Ureter (tissue), 1 donor: ENCODE measurements around the genes HDAC11, FBLN2 and CHCHD4.

- PRO-cap, result no peak
These were observed 71.0 kb downstream of the NUP210 start for GRCh38 chr3:13348982-13349759.

GRCh38 chr3:13416289-13416649 is 3.9 kb downstream of the NUP210 start:
- PRO-cap, result no peak

DNA sequence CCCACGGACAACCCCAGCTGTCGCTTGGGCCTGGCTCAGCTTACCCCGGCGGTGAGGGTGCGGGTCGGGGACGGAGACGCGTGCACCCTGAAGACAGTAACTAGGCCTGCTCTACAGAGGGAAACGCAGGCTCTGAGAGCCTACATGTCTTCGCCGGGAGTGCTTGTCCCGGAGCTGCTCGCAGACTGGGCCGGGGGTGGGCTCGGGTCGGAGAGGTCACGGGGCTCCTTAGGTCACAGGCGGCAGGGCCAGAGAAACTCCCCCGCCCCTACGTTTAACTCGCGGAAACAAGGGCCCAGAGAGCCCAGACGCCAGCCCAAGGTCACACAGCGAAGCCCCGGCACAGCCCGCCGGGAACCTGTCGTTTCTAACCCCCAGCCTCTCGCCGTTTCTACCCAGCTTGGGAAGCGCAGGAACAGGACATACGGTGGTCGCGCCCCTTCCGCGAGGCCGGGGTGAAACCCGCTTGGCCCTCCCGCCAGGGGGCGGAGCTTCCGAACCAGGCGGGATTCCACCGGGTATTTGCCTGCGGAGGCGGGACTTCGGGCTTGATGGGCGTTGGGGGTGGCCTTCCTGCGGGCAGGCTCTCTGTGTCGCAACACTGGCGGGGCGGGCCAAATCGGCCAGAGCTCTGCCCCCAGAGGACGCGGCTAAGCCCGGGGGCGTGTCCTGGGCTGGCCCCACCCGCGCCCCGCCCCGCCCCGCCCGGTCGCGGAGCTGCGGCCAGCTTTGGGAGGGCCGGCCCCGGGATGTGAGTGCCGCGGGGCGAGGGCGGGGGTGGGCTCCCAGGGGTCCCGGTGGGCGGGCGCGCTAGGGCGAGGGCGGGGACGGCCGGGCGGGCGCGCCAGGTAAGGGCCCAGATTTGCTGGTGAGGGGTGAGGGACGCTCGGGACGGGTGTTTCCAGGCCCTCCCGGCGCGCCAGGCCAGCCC is at the start of gene HDAC11:
Gene HDAC11 (plus strand): TSS at position 708 of the 931 bp plus-strand sequence.
- PRO-cap, result unidirectional peak, minus-strand start at position 187 of the sequence; bidirectional peak, plus-strand start at position 726 of the sequence, minus-strand start at position 393 of the sequence

DNA sequence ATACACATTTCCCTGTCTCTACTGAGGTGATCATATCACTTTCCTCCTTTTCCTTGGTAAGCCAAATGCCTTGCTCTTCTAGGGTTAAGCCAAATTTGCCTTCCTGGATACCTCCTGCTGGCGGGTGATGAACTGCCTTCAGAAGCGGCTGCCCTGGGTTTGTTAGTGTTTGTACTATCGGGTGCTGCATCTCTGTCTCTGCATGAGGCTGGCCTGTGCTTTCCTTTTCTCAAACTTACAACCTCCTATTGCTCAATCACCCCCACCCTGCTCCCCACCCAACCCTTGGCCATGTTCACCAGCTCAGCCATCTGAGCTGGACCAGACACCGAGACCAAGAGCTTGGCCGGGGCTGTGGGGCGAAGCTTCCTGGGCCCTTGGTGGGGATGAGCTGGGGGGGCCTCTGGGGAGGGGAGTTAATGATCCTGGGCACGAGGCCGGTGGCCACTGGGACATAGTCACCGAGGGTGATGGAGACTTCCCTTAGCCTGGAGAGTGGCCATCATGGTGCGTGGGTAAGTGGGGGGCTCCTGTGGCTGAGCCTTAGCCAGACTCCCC is 16.8 kb upstream of the FBLN2 start:
- PRO-cap, result bidirectional peak, plus-strand start at position 324 of the sequence, minus-strand start at position 191 of the sequence

GRCh38 chr3:13548635-13549253 is at the start of gene FBLN2:
FBLN2 (plus strand) TSS chr3:13549125.
- PRO-cap, result bidirectional peak, plus-strand start at chr3:13549154, minus-strand start at chr3:13548985

- PRO-cap, result no peak
These were observed 31.6 kb downstream of the FBLN2 start for GRCh38 chr3:13580343-13581135.

DNA sequence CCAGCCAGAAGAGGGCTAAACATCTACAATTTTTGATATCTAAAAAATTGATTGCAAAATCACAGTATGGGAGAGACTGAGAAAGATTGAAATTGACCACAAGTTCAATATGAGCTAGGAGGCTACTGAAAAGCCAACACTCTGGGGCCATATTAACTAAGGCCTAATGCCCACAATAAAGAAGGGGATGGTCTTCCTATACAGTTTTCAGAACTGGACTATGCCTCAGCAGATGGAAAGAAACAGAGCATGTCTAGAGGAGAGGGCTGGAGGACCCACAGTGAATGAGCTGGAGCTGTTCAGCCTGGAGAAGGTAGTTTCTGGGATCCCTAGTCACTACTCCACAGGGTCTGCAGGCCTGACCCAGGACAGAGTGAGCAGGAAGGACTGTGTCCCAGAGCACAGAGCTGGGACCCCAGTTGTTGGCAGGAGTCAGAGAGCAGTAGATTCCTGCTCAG is 53.1 kb downstream of the WNT7A start:
- PRO-cap, result no peak

GRCh38 chr3:14124568-14124900 is at the start of gene CHCHD4:
CHCHD4 (minus strand) TSS chr3:14124870.
- PRO-cap, result unidirectional peak, minus-strand start at chr3:14124632; bidirectional peak, plus-strand start at chr3:14125057, minus-strand start at chr3:14124850

DNA sequence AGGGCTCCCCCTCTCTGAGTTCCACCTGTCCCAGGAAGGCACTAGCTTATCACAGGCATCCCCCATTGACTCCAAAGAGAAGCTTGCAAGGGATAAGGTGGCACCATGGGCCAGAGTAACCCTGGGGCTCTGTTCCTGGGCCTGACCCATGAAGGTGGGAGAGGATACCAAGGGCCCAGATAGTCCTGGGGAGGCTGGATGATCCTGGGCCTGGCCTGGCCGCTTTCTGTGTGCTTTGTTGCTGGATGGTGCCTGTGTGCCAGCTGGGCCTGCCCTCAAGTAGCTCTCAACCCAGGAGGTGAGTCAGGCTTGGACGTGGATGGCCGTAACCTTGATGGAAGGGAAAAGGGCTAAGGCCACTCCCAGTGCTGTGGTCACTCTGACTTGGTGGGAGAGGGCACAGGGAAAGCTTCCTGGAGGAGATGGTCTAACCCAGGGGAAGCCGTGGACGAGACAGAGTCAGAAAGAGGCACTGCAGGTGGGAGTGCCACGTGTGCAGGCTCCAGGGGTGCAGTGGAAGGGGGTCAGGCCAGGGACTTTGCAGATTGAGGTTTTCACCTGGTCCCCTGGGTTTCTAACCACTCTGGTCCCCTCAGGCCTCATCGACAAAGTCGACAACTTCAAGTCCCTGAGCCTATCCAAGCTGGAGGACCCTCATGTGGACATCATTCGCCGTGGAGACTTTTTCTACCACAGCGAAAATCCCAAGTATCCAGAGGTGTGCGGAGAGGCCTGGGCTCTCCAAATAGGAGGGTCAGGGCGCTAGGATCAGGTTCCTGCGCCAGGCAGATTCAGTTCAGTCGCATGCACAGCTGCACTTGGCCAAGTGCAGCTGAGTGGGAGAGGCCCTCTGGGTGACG is 9.6 kb downstream of the TMEM43 start:
- PRO-cap, result no peak

DNA sequence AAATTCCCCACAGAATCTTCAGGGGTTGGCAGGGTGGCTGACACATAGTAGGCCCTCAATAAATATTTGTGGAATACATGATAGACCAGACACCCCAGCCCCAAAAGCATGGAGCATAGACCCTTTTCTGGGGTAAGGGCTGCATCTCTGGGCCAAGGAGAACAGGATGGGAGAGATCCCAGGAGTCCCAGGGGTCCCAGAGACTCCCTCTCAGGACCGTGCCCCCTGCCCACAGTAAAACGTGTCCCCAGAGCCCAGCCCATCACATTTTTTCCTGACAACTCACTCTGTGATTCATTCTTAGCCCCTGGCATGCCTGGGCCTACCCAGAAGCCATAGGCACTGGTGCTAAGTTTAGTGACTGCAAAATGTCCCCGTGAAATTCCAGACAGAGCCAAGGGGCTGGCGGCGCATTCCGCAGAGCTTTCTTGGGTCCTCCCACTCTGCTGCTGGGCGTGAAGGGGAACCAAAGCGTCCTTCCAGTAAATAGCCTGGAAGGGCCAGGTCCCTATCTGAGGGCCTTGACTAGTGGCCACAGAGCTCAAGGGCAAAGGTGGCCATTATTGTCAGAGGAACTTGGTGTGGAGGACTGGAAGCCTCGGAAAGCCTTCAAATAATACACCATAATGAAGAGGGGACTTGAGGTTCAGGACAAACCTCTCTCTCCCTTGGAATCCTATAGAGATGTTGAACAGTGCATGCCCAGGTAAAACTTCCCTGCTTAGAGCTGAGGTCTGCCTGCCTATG is 77.8 kb upstream of the SLC6A6 start:
- PRO-cap, result no peak

DNA sequence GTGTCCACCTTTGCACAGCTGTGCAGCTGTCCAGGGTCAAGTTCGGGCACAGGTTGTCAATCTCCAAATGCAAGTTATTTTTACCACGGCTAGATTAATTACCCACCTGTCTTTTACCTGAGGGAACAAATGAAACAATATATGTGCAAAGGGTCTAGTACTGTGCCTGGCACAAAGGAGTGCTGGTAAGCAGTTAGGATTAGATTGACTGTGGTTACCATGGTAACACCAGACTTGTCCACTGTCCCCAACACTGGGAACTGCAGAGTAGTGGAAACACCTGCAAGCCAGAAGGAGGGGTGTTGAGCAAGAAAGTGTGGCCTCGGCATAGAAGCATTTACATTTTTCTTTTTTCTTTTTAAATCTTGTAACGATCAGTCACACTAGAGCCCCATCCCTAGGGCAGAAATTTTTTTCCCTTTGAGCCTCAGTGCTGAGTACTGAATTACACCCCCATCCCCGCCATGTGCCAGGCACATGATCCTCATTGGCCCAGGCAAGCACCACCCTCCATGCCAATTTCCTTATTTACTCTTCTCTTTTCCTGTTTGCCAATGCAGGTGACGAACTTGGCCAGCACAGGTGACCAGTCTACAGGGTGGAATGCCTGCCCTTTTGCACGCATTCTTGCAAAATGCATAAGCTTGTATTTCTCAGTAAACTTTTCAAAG is 66.2 kb upstream of the SLC6A6 start:
- PRO-cap, result no peak

DNA sequence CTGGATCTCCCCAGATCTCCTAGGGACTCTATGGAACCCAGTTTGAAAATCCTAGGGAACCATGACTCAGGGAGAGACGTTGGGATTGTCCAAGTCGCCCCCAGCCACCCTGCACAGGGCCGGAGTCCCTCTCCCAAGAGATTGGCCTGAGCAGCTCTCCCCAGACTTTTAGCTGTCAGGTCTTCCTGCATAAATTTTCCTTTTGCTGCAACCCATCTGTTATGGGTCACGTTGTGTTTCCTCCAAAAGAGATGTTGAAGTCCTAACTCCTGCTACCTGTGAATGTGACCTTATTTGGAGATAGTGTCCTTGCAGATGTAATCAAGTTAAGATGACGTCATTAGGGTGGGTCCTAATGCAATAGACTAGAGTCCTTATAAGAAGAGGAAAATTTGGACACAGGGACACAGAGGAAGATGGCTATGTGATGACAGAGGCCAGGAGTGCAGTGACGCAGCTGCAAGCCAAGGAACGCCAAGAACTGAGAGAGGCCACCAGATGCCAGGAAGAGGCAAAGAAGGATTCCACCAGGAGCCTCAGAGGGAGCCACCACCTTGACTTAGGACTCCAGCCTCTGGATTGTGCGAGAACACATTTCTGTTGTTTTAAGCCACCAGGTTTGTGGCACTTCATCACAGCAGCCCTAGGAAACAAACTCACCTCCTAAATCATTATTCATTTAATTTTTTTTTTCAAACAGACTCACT is 13.2 kb upstream of the SLC6A6 start:
- PRO-cap, result no peak

DNA sequence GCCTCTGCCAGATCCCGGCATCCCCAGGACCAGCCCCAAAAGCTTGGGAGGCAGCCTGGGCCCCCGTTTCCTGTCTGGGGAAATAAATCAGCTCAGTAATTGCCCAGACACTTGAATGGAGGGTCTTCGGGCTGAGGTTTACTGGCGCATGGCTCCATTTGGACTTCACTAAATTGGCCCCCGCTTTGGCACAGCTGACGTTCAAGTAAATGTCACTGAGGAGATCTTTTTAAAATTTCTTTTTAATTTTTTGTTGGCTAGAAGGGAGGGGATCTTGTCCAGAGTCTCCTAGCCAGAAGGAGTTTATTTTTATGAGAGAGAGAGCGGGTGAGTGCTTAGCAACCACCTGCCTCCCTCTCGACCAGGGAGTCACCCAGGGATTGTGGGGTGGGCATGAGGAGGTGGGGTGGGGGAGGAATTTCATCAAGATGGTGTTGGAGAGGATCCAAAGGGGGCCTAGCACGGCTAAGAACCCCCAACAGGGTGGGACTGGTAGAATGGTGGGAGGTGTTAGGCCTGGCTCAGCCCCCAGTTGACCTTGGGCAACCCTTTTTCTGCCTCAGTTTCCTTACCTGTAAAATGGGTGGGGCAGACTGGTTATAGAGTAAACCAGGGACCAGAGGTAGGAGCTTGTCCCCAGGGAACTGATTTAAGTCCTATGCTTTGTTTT is 1.7 kb downstream of the SLC6A6 start:
- PRO-cap, result no peak

DNA sequence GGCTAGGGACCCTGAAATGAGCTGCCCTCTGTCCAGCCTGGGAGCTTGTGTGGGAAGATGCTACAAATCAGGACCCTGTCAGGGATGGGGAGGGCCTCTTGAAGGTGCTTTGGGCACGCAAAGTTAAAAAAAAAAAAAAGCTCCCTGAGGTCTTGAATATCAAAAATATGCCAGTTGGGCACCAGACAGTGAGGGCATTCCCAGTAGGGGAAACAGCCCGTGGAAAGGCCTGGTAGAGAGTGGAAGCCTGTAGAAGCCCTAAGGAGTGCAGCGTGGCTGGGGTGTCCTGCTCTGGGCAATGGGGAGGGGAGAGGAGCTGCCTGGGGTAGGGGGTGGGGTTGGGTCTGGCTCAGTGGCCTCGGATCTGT is 21.8 kb downstream of the SLC6A6 start:
- PRO-cap, result no peak

DNA sequence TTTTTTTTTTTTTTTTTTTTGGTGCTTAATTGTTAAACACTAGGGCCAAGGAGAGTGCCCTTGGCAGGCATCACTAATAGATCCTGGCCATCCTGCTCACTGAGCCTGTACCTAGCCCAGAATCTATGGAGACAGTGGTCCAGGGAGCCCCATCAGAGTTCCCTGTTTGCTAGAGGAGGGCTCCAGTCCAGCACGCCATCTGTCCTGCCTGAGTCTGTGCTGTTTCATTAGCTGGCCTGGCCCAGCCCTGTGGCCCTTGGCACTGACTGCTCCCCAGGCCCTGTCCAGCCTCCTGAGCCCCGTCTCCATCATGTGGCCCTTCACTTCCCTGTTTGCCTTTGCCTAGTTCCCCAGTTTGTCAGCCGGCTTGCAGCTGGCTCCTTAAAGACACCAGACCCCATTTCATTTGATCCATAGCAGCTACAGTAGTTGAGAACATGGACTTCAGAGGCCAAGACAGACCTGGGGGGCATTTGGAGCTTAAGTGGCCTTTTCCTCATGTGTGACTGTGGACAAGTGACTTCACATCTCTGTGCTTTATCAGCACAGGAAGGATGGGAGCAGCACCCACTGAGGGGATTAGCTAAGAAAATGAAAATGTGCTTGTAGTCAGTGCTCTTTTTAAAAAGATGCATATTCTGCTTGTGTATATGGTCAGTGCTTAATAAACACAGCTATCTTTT is 34.3 kb downstream of the SLC6A6 start:
- PRO-cap, result no peak

DNA sequence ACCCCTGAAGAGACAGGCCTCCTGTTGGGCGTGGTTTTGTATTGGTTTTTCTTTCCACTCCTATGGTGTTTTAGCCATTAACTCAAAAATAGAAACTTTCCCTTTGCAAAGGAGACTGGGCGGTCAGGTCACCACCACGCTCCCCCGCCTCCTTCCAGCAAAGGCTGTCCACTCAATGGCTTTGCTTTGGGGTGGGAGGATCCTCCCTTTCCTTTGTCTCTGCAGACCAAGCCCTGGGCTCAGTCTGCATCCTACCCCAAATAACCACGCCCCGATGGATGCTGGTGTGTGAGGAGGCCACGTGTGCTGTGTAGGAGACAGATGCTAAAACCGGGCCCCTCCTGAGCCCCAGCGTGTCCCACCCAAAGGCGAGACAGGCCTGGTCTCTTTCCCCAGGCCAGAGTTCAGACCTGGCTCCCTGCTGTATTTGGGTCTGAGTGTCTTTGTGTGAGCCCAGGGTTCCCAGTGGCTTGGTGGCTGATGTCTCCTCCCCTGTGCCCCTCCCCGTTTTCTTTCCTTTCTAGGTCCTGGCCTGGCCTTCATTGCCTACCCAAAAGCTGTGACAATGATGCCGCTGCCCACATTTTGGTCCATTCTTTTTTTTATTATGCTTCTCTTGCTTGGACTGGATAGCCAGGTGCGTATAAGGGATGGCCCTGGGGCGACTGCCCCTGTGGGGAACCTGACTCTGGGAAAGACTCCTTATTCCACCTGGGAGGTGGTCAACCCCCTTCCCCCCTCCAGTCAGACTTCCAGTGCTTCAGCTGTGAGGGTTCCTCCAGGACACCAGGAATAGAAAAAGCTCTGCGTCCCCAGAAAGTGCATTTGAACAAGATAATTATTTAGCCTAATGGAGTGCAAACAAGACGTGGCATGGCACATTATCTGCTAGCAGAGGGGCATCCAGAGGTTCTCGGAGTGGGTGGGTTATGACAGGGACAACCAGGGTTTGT is 68.2 kb downstream of the GRIP2 start:
- PRO-cap, result no peak

DNA sequence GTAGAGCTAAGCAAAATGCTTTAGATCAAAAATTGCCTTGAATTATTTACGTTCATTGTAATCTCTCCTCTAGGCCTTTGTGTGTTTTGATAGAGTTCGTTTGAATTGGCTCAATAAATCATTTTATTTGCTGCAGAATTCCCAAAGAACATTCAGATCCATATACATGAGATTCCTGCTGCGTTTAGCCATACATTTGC is 234 bp upstream of the C3orf20 start:
- PRO-cap, result no peak

GRCh38 chr3:14811129-14812309 is 7.2 kb upstream of the FGD5 start:
- PRO-cap, result no peak

DNA sequence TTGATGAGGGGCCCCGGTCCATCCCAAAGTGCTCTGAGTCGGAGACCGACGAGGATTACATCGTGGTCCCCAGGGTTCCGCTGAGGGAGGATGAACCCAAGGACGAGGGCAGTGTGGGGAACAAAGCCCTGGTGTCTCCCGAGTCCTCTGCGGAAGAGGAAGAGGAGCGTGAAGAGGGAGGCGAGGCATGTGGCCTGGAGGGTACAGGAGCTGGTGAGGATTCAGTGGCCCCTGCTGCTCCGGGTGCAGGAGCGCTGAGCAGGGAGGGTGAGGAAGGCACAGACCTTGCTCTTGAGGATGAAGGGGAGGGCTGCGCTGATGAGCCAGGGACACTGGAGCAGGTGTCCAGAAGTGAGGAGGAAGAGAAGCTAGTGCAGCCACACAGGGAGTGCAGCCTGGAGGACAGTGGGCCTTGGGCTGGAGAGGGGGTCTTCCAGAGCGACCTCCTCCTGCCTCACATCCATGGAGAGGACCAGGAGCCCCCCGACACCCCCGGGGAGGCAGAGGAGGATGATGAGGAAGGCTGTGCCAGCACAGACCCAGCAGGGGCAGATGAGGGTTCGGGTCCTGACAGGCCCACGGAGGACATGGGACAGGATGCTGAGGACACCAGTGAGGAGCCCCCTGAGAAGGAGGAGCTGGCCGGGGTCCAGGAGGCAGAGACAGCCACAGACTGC is 584 bp downstream of the FGD5 start:
- PRO-cap, result no peak

DNA sequence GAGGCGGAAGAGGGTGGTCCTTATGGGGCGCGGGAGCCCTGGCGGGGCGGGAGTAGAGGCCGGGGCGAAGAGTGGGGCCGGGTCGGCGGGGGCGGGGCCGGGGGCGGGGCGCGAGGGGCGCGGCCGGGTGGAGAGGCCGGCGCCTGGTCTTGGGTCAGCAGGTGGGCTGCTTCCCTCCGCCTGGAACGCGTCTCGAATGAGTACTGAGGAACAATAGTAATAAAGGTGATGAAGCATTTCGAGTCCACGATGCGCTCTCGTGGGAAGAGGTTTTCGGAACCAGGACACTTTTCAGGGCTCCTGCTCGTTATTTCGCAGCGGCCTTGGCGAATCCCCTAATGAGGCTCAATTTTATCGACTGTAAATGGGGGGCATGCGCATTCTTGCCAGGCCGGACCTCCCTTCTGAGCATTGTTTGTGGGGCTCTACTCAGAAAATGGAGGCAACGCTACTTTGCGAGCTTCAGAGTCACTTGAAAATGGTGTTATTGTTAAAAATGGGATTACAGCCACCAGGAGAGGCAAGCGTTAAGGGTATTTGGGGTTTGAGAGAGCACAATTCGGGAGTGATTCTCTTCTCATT is 1.2 kb downstream of the NR2C2 start:
- PRO-cap, result bidirectional peak, plus-strand start at position 130 of the sequence, minus-strand start outside the sequence